Lower leg skin (tissue), 2 donors: ENCODE measurements around a stretch of chr17.

- PRO-cap, result no peak
- RAMPAGE, long total RNA, 2 experiments, result no peak in any of the 2 experiments
Observed at GRCh38 chr17:8249775-8250426, 812 bp downstream of the PFAS start.

DNA sequence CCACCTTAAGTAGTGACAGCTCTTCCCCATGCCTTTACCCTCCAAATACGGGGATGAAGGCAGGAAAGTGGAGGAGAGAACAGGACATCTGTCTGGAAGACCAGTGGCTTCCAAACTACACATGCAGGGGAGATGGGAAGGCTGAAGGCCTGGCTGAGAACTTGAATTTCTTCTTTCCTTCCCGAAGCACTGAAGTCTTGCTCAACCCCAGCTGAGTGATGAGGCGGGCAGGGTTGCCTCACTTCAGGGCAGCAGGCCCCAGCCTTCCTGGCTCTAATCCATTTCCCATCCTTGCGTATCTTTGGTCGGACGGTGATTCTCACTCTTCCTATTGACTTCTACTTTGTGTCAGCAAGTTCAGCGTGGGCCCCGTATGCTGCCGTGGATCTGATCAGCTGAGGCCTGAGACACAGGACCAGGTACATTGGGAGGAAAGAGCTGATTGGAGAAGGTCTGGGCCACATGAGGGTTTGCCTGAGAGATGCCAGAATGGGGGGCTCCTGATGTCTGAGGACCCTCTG lies 15.3 kb upstream of the RNF222 start:
- PRO-cap, result no peak
- RAMPAGE, long total RNA, 2 experiments, result no peak in any of the 2 experiments

DNA sequence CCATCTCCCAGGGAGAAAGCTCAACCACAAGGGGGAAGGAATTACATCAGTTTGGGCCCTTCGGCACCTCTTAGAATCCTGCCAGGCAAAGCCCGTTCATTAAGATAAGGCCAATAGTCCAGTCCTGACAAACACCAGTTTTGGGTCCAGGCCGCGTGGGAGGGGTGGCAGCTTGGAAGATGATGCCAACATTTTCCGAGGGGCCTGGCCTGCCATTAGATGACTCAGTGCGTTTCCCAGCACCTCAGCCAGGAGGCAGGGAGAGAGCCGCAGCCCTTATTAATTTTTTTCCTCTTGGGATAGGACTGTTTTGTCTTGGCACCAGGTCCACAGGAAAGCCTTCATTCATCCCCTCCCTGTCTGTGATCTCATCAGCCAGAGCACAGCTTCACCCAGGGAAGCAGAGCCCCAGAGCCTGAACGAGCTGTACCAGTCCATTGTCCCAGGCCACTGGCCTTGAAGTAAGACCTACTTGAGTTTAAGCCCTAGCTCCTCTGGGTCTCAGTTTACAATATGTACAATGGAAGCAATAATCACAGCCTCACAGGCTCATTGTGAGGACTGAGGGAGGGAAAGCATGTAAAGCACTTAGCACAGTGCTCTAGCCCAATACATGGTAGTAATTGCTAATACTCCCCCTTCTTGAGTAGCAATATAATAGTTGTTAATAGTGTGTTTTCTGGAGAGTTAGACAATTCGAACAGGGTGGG lies 4.6 kb upstream of the NDEL1 start:
- PRO-cap, result unidirectional peak, plus-strand start at position 371 of the sequence
- RAMPAGE, long total RNA, 2 experiments, result no peak in any of the 2 experiments

DNA sequence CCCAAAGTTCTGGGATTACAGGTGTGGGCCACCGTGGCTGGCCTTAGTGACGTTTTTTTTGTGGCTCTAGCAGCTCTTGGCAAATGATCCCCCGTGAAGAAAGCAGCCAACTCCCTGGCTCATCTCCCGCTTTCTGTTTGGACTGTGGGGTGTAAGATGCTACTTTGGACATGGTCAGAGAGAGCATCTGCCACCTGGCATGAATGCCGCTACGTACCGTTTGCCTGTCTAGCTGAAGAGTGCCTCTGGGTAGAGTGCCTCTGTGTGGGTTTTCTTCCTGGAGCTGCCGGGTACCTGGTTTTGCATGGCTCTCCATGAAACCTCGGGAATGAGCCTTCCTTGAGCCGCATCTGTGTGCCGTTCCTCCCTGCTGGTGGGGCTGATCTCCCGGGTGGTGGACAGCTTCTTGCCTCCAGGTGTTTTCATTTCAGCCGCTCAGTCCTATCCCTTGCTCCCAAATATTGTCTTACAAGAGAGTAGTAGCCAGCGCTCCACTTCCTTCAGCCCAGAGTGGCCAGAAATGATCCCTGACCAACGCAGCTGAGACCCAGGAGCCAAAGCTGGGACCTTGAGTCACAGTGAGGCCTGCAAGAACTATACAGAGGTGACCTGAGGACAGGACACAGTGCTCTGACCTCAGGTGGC lies 34.4 kb downstream of the NDEL1 start:
- PRO-cap, result no peak
- RAMPAGE, long total RNA, 2 experiments, result no peak in any of the 2 experiments

DNA sequence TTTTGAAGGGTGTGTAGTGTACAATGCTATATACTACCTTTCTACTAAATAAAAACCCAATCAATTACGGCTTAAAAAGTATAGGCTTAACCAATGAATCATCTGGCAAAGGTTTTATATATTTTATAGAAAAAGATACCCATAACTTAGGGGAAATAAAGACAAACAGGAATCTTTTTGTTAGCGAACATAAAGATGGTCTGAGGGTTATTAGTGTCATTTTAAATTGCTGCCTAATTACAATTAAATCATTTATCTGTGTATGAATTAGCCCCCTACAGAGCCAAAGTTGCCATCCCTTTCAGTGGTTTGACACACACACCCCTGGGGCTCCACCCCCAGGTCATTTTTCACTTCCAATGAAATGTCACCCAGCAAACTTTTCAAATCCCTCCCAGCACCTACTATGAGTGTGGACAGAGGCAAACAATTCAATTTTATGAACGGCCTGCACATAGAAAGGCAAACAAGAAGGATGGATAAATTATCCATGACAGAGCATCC lies 2.5 kb downstream of the MYH10 start:
- PRO-cap, result no peak
- RAMPAGE, long total RNA, 2 experiments, result no peak in any of the 2 experiments

GRCh38 chr17:8892205-8892788 lies 24.8 kb upstream of the PIK3R6 start:
- PRO-cap, result no peak
- RAMPAGE, long total RNA, 2 experiments, result no peak in any of the 2 experiments

GRCh38 chr17:8916485-8916778 lies 49.0 kb upstream of the PIK3R6 start:
- PRO-cap, result no peak
- RAMPAGE, long total RNA, 2 experiments, result no peak in any of the 2 experiments

GRCh38 chr17:8942039-8942633 lies 23.4 kb downstream of the PIK3R5 start:
- PRO-cap, result no peak
- RAMPAGE, long total RNA, 2 experiments, result no peak in any of the 2 experiments

DNA sequence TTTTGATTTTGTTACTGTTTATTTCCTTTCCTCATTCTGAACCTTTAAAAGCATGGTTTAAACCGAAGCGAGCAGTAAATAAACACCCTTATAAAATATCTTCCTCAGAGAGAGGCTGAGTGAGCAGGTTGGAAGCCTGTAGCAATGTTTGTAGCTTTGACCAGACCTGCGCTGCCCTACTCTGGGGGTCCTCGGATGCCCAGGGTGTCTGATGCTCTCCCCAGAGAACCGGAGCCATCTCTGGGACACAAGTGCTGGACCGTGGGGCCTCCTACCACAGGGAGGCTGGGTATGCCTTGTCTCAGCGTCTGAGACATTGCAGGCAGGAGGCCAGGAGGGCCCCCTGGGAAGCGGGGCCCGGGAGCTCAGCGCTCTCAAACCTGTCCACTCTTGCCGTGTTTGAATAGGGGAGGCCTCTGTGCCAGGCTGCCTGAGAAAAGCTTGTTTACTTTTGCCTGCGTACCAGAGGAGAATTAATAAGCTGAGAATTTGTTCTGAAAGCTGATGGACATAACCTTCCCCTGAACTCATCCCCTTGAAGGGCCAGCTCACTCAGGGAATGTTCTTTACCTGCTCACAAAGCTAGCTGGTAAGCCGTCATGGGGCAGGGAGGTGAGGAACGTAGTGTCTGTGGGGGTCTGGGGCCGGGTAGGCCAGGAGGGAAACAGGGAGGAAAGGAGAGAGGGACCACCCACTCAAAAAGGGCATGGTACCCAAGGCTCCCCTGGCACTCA lies 163.8 kb downstream of the NTN1 start:
- PRO-cap, result no peak
- RAMPAGE, long total RNA, 2 experiments, result no peak in any of the 2 experiments

GRCh38 chr17:9239138-9239766 lies 217.9 kb downstream of the NTN1 start:
- PRO-cap, result no peak
- RAMPAGE, long total RNA, 2 experiments, result no peak in any of the 2 experiments

DNA sequence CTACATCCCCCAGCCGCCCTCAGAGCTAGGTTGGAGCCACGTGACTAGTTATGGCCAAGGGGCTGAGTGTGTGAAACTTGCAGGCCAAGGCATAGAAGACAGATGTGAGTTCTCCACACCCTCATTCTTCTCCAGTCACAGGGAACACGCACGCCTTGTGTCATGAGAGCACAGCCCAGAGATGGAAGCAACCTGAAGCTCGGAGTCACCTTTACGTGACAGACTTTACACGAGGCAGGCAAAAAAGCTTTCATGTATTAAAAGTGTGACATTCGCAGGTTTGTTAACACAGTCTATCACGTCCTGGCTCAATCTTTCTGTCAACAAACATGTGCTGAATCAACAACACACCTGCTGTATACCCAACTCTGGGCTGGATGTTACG lies 38.4 kb downstream of the STX8 start:
- PRO-cap, result no peak
- RAMPAGE, long total RNA, 2 experiments, result no peak in any of the 2 experiments

GRCh38 chr17:9665222-9666165 lies 20.2 kb downstream of the USP43 start:
- PRO-cap, result no peak
- RAMPAGE, long total RNA, 2 experiments, result no peak in any of the 2 experiments

- PRO-cap, result no peak
- RAMPAGE, long total RNA, 2 experiments, result no peak in any of the 2 experiments
Observed at GRCh38 chr17:9703528-9704244, 58.4 kb downstream of the USP43 start.

GRCh38 chr17:9979496-9980137 lies 74.5 kb upstream of the RCVRN start:
- PRO-cap, result no peak
- RAMPAGE, long total RNA, 2 experiments, result no peak in any of the 2 experiments

GRCh38 chr17:10014126-10014743 lies 109.2 kb upstream of the RCVRN start:
- PRO-cap, result no peak
- RAMPAGE, long total RNA, 2 experiments, result no peak in any of the 2 experiments

- PRO-cap, result no peak
- RAMPAGE, long total RNA, 2 experiments, result no peak in any of the 2 experiments
Observed at GRCh38 chr17:10042662-10043496, 137.8 kb upstream of the RCVRN start.

- PRO-cap, result no peak
- RAMPAGE, long total RNA, 2 experiments, result no peak in any of the 2 experiments
Observed at GRCh38 chr17:10052347-10052944, 146.0 kb downstream of the GAS7 start.

- PRO-cap, result no peak
- RAMPAGE, long total RNA, 2 experiments, result no peak in any of the 2 experiments
Observed at GRCh38 chr17:10062688-10063461, 135.5 kb downstream of the GAS7 start.

- PRO-cap, result no peak
- RAMPAGE, long total RNA, 2 experiments, result no peak in any of the 2 experiments
Observed at GRCh38 chr17:10122082-10122888, 76.1 kb downstream of the GAS7 start.

GRCh38 chr17:10151844-10152574 lies 46.4 kb downstream of the GAS7 start:
- PRO-cap, result no peak
- RAMPAGE, long total RNA, 2 experiments, result no peak in any of the 2 experiments